Transverse colon (tissue), 4 donors: ENCODE results near the genes LCK, ZBTB8OS and FNDC5.

GRCh38 chr1:32197404-32198067 is 2.9 kb upstream of the CCDC28B start:
- PRO-cap = no peak
- RAMPAGE, long total RNA, 4 experiments = no peak in any of the 4 experiments

- PRO-cap = no peak
- RAMPAGE, long total RNA, 4 experiments = no peak in any of the 4 experiments
Measured at GRCh38 chr1:32242302-32242913, 4.6 kb upstream of the FAM167B start.

DNA sequence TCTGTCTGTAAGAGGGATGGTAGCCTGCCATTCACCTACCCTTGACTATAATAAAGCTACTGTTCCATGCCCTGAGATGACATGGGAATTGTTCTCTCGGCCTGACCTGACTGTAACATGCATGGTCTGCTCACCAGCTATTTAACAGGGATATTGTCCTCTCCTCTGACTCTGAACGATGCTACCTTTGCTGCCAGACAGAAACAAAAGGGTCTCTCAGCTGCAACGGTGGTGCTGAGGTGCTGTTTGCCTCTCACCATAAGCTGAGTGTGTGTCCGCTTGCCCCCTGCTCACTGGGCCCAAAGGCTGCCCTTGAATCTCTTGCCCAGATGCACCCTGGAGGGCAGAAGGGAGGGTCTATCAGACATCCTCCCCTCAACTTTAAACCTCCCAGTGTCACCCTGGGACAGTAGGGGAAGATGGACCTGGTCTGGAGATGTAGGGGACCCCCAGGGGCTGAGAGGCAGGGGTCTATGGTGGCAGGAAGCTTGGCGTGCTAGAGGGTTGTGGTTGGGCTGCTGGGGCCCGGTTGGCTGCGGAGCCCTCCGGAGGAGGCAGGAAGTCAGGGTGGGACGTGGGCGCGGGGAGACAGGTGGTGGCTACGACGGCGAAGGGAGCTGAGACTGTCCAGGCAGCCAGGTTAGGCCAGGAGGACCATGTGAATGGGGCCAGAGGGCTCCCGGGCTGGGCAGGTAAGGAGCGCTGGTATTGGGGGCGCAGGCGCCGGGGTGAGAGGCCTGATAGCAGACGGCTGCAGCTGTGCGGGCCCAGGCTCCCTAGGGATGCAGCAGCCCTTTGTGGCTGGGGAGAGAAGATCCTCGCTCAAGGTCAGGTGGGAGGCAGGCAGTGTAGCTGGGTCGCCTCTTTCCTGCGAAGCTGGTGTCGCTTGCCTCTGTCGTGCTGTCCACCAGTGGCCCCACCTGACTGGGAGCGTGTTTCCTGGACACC is at the start of gene LCK:
Gene LCK, plus strand, starts transcription at position 586 of the 948 bp plus-strand sequence.
- PRO-cap = bidirectional peak, plus-strand start at position 586 of the sequence, minus-strand start at position 506 of the sequence
- RAMPAGE, long total RNA, 4 experiments = start-site peak on the plus strand in 1 of 4 experiments, centred at position 586 of the sequence, 169 reads per replicate

GRCh38 chr1:32273687-32274400 is 18.0 kb upstream of the HDAC1 start:
- PRO-cap = no peak
- RAMPAGE, long total RNA, 4 experiments = no peak in any of the 4 experiments

DNA sequence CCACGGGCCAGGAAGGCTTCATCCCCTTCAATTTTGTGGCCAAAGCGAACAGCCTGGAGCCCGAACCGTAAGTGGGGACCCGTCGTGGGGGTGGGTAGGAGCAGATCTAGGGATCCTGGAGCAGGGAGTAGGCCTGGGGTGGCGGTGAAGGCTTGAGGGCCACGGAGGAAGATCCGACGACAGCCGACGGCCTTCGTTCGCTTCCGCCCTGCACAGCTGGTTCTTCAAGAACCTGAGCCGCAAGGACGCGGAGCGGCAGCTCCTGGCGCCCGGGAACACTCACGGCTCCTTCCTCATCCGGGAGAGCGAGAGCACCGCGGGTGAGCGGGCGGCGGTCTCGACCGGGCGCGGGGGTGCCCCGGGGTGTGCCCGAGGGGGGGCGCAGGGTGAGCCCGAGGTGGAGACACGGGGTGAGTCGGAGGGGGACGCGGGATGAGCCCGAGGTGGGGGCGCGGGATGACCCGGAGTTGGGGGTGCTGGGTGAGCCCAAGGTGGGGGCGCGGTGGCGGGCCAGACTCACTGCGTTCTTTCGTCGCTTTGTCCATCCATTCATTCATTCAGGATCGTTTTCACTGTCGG is 16.4 kb upstream of the HDAC1 start:
- PRO-cap = no peak
- RAMPAGE, long total RNA, 4 experiments = no peak in any of the 4 experiments

DNA sequence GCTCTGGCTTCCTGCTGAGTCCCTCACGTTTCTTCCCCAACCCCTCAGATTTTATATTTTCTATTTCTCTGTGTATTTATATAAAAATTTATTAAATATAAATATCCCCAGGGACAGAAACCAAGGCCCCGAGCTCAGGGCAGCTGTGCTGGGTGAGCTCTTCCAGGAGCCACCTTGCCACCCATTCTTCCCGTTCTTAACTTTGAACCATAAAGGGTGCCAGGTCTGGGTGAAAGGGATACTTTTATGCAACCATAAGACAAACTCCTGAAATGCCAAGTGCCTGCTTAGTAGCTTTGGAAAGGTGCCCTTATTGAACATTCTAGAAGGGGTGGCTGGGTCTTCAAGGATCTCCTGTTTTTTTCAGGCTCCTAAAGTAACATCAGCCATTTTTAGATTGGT is 3.0 kb downstream of the MARCKSL1 start:
- PRO-cap = no peak
- RAMPAGE, long total RNA, 4 experiments = no peak in any of the 4 experiments

GRCh38 chr1:32337237-32337710 is 1.2 kb upstream of the MARCKSL1 start:
- PRO-cap = no peak
- RAMPAGE, long total RNA, 4 experiments = no peak in any of the 4 experiments

DNA sequence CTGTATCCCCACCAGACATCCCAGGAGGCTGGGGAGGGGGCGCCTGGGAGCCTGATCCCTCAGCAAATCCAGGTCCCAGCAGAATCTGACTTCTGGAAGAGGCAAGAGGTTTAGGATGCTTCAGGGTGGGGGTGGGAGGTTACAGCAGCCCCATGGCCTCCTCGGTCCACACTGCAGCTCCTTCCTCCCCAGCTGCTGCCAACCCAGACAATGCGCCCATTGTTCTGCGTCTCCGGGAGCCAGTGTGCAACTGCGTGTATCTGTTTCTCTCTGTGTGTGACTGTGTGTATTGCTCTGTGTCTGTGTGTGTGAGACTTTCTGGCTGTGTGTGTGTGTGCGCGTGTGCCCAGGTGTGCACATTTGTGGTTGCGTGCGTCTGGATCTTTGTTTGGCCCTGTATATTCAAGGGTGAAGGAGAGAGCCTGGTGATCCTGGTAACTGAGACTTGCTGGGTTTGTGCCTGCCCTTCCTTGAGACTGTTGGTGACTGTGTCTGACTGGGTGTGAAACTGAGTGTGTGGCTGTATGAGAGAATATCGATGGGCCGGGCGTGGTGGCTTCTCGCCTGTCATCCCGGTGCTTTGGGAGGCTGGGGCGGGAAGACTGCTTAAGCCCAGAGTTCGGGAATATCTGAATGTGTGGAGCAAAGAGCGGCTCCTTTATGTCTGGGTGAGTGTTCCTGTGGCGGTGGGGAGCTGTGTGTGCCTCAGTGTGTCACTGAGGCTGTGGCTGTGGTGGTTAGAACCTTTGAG is 2.4 kb upstream of the MARCKSL1 start:
- PRO-cap = bidirectional peak, plus-strand start at position 229 of the sequence, minus-strand start at position 197 of the sequence
- RAMPAGE, long total RNA, 4 experiments = no peak in any of the 4 experiments

- PRO-cap = no peak
- RAMPAGE, long total RNA, 4 experiments = no peak in any of the 4 experiments
Measured at GRCh38 chr1:32353705-32354544, 8.4 kb downstream of the FAM229A start.

DNA sequence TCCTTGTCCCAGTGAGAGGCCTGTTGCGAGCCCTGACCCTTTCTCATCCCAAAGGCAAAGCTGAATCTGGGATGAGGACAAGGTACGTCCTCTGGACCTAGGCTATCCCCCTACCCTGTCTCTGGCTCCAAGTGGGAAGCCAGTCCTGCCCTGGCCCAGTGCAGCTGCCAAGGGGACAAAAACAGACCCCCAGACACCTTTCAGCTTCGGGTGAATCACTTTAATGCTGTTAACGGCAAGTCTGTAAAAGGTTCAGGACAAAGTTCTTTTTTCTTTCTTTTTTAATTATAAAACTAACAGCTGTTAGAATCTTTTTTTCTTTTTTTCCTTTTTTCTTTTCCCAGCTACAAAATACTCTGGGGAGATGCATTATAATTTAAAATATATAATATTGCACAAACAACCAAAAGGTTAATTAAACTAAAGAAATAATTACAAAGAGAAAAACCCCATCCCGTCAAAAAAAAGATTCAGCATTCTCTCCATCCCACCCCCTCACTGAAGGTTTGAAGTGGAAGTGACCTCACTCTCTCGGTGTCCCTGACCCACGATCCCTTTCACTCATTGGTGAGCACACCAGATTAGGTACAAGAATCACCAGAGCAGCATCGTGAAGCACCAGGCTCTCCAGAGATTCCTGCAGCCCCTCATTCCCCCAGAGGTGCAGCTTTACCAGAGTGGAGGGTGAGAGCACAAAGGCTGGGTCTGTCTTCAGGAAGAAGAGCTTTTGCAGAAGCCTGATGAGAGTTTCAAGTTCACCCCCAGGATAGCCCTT is 2.8 kb downstream of the TSSK3 start:
- PRO-cap = no peak
- RAMPAGE, long total RNA, 4 experiments = no peak in any of the 4 experiments

GRCh38 chr1:32378878-32379741 is 15.1 kb downstream of the BSDC1 start:
- PRO-cap = no peak
- RAMPAGE, long total RNA, 4 experiments = no peak in any of the 4 experiments

GRCh38 chr1:32387985-32388193 is 6.4 kb downstream of the BSDC1 start:
- PRO-cap = no peak
- RAMPAGE, long total RNA, 4 experiments = no peak in any of the 4 experiments

GRCh38 chr1:32413973-32414502 is 19.8 kb upstream of the BSDC1 start:
- PRO-cap = no peak
- RAMPAGE, long total RNA, 4 experiments = no peak in any of the 4 experiments

GRCh38 chr1:32650161-32651080 is at the start of gene ZBTB8OS:
Gene ZBTB8OS, minus strand, starts transcription at chr1:32650550.
- PRO-cap = bidirectional peak, plus-strand start at chr1:32650605, minus-strand start at chr1:32650550; bidirectional peak, plus-strand start at chr1:32651199, minus-strand start at chr1:32650971
- RAMPAGE, long total RNA, 4 experiments = start-site peak on the minus strand in 4 of 4 experiments, at chr1:32650529-32650981 at its widest, 39 to 1,035 reads per replicate

GRCh38 chr1:32681350-32682132 is 21.0 kb downstream of the SYNC start:
- PRO-cap = no peak
- RAMPAGE, long total RNA, 4 experiments = no peak in any of the 4 experiments

DNA sequence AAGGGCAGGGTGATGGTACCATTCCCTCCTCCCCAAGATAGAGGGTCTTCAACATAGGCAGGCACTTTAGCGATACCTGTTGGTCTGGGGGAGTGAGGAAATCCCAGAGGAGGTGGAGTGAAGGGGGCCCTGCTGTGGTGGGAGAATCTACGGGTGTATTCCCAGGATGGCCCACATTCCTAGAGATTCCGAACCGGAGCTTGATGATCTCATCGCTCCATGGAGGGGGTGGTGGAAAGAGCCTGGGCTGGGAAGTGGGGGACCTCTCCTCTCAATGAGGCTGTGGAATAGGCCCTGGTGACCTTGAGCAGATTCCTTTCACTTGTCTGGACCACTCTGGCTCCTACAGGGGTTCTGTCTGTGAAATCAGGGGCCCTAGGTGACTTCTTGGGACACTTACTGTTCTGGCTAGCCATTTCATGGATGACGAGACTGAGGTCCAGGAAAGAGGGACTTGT is 13.6 kb downstream of the KIAA1522 start:
- PRO-cap = no peak
- RAMPAGE, long total RNA, 4 experiments = no peak in any of the 4 experiments

- PRO-cap = no peak
- RAMPAGE, long total RNA, 4 experiments = no peak in any of the 4 experiments
Measured at GRCh38 chr1:32769312-32769831, 27.7 kb downstream of the KIAA1522 start.

DNA sequence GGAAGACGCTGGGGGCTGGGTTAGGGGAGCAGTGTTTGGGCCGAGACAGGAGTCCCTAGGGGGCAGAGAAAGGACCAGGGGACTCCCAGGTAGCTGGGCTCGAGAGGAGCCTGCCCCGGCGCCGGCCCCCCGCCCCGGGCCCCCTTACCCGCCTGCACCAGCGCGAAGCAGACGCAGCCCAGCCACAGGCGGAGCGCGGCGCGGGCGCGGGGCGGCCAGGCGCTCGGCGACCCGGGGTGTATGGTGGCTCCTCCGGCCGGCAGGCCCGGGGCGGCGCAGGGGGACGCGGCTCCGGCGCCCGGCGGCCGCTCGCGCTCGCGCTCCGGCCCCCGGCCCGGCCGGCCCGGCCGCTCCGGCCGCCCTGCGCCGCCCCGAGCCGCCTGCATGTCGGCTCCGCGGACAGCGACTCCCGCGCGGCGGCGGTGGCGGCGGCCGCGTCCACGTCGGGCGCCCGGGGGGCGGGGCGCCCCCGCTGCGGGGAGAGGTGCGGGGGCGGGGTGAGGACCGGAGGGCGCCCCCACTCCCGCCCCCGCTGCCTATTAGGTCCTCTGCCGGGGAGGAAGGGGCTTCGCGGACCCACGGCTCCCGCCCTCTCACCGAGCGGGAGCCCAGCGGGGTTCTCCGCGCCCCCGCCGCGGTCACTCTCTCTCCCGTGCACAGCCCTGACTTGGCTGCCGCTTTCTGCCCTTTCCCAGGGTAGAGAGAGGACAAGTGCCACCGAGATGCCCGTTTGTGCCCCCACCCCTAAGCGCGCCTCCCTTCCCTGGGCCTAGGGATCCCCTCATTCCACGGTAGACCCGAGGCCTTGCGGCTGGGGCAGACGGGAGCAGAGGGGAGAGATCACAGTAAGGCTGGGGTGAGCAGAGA is at the start of gene FNDC5:
Gene FNDC5, minus strand, starts transcription at position 408 of the 867 bp plus-strand sequence.
- PRO-cap = unidirectional peak, minus-strand start at position 401 of the sequence
- RAMPAGE, long total RNA, 4 experiments = no peak in any of the 4 experiments

- PRO-cap = bidirectional peak, plus-strand start at chr1:32893436, minus-strand start at chr1:32893303
- RAMPAGE, long total RNA, 4 experiments = no peak in any of the 4 experiments
Measured at GRCh38 chr1:32892807-32893973, 6.9 kb downstream of the HPCA start.

DNA sequence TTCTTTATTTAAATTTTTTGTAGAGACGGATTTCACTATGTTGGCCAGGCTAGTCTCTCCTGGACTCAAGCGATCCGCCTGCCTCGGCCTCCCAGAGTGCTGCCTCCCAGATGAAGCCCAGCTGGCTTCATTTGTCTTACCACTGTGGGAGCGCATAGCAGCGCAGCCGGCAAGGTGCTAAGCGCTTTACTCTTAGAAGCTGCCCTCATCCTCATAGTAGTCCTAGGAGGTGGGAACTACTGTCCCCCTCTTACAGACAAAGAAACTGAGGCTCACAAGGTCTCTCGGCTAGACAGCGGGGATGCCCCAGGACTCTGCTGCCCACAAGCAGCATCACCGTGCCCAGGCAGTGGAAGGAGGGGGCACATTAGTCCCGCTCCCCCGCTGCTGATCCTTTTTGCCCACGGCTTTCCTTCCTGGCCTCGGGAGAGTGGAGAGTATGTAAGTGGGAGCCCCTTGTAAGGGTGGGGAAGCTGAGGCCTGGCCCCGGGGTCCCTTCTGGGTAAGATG is 746 bp downstream of the TMEM54 start:
- PRO-cap = unidirectional peak, plus-strand start at position 134 of the sequence
- RAMPAGE, long total RNA, 4 experiments = no peak in any of the 4 experiments